Osteoblast (primary cell): Measurements from ENCODE around the gene PTGER1.

DNA sequence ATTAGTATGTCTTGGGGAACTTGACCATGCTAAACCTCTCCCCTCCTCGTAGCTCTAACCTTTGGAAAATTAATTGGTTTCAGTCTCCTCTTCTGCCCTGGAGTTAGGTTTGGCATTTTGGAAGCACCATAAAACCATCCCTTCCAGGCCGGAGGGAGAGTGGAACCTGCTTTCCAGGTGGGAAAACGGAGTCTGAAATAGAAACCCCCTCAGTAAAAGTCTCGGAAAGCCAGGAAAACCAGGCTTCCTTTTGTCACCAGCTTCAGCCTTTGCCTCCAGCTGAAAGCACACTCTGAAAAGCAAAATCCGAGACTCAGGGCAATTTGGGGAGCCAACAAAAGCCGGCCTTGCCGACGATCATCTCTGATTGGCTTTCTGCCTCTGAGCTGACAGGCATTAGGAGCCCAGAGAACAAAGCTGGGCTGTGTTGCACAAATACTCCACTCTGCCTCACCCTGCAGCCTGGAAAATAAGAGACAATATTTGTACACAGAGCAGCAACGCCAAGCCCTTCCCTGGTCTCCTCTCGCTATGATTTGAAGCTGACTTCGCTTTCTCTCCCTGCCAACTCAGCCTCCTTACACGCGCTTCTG, 47.0 kb downstream of the CACNA1A start:
- CAGE, long polyA plus RNA: no peak
- RRBS: no CpG with 5 or more reads among the region's 13 CpGs

GRCh38 chr19:13831047-13832294, 36.2 kb downstream of the ZSWIM4 start:
- CAGE, long polyA plus RNA: no peak
- RRBS: 89% methylated on average over 4 of the region's 24 CpGs

DNA sequence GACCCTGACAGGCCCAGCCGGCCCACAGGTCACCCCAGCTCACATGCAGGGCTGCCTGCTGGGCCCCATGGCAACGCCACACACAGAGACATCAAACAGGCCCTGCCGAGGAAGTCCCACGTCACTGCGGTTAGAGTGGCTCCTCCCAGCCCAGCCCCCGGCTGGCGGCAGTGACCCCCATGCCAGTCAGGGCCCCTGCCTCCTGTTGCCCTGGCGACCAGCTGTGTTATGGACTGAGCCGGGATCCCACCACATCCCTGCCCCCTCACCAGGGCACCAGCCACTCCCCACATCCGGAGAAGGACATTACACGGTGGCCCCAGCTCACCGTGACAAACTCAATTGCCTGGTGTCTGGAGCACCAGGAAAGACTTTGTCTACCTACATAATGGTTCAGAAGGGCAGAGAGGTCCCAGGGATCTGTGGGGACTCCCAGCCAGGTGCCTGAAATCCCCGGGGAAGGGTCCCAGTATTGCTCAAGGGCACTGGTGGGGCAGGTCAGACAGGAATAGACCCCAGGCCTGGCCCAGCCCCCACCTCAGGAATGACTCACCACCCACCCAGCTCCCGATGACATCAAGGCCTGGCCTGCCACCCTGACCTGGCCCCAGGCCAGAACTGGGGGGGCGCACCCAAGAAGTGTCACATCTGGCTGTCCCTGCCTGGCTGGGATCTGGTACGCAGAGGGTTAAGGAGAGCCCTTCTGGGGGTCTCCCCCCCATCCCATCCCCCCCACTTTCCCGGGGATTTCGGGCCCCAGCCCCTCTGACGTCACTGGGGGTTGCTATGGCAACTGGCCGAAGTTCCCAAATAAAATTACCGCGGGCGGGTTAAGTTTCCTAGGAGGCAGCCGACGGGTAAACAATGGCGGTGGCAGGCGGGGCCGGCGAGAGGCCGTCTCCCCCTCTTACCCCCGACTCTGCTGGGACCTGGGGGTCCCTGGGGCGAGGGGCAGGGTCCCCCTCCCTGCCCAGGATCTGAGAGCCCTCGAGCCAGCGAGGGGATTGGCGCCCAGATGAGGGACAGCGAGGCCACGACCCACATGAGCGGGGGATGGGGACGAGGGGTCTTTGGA, 30.0 kb upstream of the NANOS3 start:
- CAGE, long polyA plus RNA: no peak
- RRBS: 5% methylated on average over 5 of the region's 39 CpGs

DNA sequence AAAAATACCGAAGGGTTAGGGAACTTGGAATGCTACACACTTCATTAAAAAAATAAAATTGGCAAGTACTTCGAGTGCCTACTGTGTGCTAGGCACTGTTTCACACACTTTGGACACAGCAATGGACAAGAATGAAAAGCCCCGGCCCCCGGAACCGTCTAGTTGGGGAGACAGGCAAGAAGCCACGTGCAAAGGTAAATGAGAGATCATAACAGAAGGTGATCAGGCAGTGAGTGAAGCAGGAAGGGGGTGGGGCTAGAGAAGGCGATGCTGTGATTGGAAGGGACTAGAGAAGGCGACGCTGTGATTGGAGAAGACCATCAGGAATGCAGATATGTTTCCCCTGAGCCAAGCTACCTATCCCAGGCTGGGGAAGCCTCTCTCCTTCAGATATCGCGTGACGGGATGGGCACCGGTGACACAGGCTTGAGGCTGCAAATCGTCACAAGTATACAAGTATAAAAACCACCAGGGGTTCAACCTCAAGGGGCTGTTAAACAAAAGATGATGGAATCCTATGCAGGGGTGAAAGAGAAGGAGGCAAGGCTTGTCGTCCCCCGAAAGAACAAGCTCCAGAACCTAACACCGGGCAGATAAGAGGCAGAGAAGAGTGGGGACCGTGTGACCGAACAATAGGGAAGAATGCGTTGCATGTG, 21.8 kb downstream of the DCAF15 start:
- CAGE, long polyA plus RNA: no peak
- RRBS: no CpG with 5 or more reads among the region's 20 CpGs

DNA sequence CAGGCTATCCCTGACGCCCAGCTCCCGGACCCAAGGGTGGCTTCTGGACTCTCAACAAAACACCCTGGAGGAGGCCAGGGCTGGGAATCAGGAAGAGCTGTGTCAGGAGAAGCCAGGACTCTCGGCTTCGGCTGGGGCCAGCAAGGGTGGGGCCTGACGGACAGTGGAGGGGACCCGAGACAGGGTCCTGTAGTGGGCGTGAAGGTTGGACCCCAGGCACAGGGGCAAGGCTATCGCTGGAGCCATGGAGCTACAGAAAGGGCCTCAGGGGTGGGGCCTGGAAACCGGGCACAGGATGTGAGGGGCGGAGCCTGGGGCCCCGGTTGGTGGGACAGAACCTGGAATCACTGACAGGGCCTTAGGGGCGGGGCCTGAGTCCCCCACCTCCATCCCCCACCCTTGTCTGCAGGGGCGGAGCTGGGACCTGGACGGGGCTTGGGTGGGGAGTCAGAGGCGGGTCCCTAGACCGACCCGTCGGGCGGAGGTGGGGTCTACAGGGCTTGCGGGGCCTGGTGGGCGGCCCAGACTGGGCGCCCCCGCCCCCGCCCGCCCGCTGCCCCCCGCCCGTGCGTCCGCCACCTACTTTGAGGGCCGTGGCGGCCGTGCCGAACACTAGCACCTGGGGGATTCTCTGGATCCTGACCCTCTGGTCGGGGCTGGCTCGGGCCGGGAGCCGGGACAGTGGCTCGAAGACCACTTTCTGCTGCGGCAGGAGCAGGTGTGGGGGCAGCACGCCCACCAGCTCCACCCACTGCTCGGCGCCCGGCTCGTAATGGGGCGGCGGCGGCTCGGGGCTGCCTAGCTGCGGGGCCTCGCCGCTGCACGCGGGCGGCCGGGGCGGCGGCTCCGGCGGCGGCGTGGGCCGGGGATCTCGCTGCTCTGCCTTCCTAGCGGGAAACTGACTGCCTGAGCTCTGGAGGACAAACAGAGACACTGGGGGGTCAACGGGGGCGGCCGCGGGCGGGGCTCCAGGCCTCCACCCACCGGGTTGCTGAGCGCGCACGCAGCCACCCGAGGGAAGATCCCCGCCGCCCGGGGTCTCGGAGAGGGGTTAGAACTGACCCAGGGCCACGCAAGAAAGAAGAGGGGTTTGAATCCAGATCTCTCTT, 26.2 kb downstream of the DCAF15 start:
- CAGE, long polyA plus RNA: no peak
- RRBS: 42% methylated on average over 34 of the region's 80 CpGs

GRCh38 chr19:14127003-14127564, 9.3 kb downstream of the ASF1B start:
- CAGE, long polyA plus RNA: no peak
- RRBS: 92% methylated on average over 4 of the region's 10 CpGs

DNA sequence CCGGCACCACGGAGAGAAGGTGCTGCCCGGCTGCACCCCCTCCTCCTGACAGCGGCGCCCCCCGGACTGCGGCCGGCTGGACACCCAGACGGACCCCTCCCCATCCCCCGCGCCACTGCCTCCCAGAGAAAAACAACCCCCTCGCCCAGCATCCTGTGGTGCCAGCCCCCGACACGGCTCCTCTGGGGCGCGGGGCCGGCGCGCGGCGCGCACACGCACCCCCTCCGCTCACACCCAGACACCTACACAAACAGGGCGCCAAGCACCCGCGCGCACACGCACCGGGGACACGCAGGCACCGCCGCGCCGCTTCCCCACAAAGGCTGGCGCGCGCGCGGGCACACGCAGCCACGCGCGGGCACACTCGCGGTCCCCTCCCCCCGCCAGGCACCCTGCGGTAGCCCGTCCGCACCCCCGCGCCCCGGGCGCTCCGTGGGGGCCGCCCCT, 621 bp downstream of the ADGRL1 start:
- CAGE, long polyA plus RNA: no peak
- RRBS: 2% methylated on average over 8 of the region's 56 CpGs

- CAGE, long polyA plus RNA: no peak
- RRBS: 9% methylated on average over 5 of the region's 14 CpGs
These were observed 41.5 kb upstream of the ADGRL1 start for GRCh38 chr19:14247496-14247825.

DNA sequence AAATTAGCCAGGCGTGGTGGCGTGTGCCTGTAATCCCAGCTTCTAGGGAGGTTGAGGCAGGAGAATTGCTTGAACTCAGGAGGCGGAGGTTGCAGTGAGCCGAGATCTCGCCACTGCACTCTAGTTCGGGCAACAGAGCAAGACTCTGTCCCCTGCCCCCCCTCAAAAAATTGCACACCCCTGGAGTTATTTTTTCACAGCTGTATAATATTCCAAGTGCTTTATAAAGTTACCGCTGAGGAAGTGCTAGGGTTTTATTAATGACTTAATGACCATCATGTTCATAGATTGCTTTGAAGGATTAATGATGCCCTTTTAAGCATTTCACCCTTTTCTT, 6.5 kb upstream of the ADGRE5 start:
- CAGE, long polyA plus RNA: no peak
- RRBS: no CpG with 5 or more reads among the region's 7 CpGs

DNA sequence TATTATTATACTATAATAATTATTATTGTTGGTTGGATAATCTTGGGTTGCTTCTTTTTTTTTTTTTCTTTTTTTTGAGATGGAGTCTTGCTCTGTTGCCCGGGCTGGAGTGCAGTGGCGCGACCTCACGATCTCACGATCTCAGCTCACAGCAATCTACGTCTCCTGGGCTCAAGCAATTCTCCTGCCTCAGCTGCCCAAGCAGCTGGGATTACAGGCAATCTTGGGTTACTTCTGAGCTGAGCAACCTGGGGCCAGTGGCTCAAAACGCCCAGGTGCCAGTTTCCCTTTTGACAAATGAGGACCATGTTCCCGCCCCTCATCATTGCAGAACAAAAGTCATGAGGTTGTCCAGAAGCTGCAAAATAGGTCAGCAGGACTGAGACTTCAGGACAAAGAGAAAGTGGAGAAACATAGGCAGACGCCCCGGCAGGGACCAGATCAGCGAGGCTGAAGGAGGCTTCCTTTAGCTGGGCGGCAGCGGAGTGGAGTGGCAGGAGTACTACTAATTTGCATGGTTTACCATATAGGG, 3.4 kb upstream of the ADGRE5 start:
- CAGE, long polyA plus RNA: no peak
- RRBS: no CpG with 5 or more reads among the region's 13 CpGs

DNA sequence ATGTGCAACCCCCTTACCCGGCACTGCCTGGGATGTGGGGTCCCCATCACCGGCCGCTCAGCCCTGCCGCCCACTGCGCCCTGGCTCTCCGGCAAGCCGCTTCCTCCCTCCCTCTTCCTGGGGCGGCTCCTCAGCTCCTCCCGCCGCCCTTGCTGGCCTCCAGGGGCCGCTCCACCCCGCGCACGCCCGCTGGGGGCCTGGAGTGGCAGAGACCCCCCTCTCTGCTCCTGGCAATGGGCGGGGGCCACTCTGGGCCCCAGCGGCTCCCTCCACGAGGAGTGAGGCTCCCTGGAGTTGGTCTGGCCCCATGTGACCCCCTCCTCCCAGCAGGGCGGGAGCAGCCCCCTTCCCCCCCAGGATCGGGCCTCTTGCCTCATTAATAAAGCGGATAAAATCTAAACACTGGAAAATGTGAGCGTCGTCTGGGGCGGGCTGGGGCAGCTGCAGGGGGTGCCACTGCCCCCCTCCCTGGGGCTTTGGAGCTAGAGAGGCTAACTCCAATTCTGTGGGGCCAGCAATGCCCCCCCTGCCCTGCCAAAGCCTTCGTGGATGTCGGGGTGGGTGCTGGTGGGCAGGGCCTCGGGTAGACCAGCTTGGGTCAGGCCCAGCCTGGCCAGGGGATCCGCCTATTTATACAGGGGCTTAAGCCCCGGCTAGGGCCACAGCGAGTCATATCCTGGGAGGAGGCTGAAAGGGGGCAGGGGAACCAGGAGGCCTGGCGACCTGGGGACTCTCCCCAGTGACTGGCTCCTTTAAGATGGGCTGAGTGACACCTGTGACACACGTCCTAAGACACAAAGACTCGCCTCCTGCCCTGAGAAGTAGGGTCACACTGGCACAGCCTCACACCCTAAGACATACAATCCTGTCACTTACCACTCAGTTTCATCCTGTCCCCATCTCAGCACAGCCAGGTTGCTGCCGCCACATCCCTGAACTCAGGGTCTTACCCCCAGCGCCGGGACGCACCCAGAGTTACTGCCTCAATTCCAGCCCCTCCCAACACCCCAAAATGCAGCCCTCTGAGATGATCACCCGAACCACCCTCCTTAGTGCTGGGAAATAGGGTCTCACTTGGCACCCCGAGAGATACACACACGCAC, at the start of gene PTGER1:
Gene PTGER1, minus strand, starts transcription at position 110 of the 1,103 bp plus-strand sequence.
- CAGE, long polyA plus RNA: no peak
- RRBS: 19% methylated on average over 6 of the region's 40 CpGs

DNA sequence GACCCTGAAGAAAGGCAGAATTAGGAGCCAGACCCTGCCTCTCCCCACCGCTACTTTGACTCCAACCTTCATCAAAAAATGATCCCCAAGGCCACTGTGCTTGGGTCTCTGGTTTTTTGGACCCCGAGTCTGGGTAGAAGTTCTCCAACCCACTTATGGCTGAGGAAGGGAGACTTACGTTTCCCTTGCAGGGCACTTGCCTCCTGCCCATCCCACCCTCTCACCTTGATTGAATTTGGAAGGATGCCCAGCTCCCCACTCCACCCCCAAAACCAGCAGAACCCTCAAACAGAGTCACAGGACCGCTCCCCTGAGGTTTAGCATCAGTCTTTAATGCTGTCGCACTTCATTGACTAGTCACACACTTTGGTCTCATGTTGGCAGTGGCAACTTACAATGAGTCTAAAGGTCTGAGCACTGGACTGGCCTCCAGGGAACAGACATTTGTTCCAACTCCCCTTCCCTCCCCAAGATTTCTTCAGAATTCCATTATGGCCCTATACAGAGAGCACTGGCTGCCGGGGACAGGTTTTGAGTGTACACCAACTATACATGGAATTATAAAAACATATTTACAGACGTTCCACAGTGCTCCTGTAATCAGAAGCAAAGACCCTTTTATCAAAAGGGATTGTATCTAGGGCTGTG, 3.6 kb downstream of the DNAJB1 start:
- CAGE, long polyA plus RNA: no peak
- RRBS: no CpG with 5 or more reads among the region's 7 CpGs

GRCh38 chr19:14545030-14546329, 16.1 kb downstream of the TECR start:
- CAGE, long polyA plus RNA: no peak
- RRBS: 95% methylated on average over 3 of the region's 33 CpGs

- CAGE, long polyA plus RNA: no peak
- RRBS: 90% methylated on average over 3 of the region's 41 CpGs
These were observed 7.8 kb downstream of the NDUFB7 start for GRCh38 chr19:14563791-14564711.

GRCh38 chr19:14577129-14577699, 5.3 kb upstream of the NDUFB7 start:
- CAGE, long polyA plus RNA: no peak
- RRBS: no CpG with 5 or more reads among the region's 12 CpGs

- CAGE, long polyA plus RNA: no peak
- RRBS: 91% methylated on average over 2 of the region's 31 CpGs
These were observed 7.3 kb upstream of the EPHX3 start for GRCh38 chr19:15239400-15240143.

DNA sequence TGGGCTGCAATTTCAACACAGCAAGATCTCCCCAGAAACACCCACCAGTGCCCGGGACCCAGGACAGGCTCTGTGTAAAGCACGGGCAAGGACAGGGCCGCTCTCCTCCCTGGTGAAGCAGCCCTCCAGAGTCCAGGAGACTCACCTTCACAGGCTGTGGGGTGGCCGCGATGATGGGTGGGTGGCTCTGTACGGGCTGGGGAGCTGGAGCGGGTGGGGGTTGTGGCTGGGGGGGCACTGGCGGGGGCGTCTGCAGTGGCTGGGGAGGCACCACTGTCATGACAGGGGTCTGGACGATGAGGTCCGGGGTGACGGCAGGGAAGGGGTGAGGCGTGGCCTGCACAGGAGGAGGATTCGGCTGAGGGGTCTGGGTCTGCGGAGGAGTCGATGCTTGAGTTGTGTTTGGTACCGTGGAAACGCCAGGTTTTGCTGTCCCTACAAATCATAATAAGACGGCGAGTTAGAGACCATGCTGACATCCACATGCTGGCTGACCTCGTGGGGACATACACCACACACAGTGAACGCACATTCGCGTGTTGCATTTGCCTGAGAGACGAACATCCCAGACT, 33.0 kb upstream of the EPHX3 start:
- CAGE, long polyA plus RNA: no peak
- RRBS: no CpG with 5 or more reads among the region's 25 CpGs

DNA sequence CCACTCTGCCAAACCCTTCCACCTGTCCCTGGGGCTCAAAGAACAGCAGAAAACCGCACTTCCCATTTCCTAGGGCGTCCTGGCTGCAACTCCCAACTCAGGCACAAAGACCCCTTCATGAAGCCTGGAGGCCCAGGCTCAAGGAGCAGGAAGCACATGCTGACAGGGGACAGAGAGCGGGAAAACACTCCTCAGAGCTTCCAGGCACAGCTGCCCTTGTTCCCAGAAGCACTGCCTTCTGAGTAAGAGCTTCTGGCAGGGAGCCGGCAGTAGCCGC, 33.5 kb upstream of the EPHX3 start:
- CAGE, long polyA plus RNA: no peak
- RRBS: no CpG with 5 or more reads among the region's 5 CpGs

DNA sequence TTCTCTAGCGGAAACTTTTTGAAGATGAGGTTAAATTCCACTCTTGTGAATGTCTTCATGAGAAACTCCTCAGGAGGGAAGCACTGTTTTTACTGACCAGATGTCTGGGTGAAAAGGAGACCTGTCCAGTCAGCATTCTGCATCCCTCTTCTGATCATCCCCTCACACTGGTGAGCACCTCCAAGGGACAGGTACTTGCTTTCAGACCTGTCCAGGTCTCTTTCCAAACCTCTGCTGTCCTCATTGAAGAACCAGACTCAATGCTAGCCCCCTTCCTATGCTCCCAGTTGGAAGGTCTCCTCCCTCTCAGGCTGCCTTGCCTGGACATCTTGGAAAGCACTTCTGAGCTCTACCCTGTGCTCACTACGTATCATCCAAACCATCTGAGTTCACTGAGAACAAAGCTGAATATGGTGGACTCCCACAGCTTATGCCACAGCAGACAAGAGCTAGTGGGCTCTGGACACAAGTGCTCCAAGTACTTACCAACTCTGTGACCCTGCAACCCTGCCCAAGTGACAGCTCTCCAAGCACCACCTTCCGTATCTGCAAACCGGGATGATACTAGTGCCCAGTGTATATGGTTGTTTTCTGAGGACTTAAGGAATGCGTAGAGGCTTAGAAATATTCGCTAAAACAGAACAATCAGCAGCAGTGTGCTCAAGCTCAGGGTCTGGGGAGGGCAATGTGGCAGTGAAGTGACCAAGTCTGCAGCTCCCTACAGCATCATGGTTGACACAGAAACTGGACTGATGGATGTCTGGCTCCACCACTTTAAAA, 15.5 kb downstream of the BRD4 start:
- CAGE, long polyA plus RNA: no peak
- RRBS: no CpG with 5 or more reads among the region's 6 CpGs

DNA sequence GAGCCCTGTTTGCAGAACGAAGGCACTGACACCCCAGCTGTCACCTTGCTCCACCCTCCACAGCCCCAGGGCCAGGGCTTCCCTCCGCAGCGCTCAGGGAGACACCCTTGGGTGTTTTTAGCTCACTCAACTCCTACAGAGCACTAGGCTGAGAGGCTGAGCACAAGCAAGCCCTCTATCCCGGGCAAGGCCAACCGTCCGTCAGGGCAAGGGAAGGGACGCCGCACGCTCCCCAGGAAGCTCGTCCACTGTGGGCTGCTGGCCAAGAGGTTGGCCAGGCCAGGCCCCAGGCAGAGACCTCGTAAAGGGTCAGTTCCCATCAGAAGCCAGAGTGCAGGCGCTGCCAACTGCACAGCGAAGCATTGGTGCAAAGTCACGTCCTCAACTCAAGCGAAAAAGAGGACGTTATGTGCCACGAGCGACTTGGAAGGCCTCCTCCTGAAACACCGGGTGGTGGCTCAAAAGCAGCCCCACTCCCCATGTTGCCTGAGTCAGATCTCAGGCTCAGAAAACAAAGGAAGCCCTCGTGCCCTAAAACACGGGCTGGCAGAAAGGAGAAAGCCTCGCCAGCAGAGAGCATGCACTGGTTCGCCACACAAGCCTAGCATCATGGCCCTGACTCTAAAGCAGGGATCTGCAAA, 4.8 kb downstream of the AKAP8 start:
- CAGE, long polyA plus RNA: no peak
- RRBS: no CpG with 5 or more reads among the region's 23 CpGs